Endothelial cell (in vitro differentiated cells): ENCODE measurements around a stretch of chr6.

DNA sequence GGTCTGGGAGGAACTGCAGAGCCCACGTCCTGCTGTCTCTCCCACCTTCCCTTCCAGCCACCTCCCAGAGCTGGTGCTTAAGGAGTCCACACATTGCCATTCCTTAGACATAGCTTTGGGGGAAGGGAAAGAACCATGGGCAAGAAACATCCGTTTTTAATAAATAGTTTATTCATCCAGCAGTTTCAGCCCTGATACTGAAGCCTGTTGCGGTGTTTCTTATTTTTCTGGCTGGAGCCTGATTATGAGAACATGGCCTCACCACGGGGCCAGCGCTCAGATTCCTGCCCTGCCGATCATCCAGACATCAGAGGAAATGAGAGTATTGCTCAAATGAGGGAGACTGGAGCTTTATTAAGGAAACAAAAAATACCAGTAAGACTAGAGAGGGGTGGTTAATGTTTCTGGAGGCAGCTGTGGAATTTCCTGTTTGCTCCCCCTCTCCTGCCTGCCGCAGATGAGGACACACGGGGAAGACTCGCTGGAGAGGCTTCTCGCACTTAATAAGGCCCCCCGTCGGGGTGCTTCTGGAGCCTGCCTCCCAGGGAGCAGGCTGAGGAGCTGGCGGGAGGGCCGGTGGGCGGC, 17.8 kb downstream of the LEMD2 start:
- PRO-cap: bidirectional peak, plus-strand start at position 449 of the sequence, minus-strand start at position 317 of the sequence; bidirectional peak, plus-strand start outside the sequence, minus-strand start at position 499 of the sequence

GRCh38 chr6:33886514-33887326, 82.9 kb upstream of the MLN start:
- PRO-cap: no peak

DNA sequence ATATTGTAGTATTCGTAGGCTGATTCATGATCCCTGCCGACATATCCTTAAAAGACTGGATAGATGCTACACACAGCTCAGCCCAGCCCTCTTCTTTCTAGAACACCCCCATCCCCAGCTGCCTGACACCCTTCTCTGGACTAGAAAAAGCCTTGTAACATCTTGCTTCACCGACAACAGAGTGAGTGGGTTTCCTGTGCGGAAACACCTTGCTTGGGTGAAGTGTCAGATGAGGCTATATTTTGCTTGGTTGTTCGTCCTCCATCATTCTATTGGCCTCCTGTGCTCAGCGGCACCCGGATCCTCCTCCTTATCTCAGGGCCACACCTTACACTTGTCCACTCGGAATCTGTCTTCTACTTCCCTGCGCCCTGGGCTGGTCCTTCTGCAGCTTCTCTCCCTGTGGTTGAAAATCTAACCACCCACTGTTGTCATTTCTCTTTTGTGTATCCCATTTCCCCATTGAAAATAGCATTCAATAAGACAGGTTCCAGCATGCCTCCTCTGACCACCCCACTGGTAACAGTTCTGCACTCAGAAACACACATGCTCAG, 101.3 kb upstream of the MLN start:
- PRO-cap: no peak

DNA sequence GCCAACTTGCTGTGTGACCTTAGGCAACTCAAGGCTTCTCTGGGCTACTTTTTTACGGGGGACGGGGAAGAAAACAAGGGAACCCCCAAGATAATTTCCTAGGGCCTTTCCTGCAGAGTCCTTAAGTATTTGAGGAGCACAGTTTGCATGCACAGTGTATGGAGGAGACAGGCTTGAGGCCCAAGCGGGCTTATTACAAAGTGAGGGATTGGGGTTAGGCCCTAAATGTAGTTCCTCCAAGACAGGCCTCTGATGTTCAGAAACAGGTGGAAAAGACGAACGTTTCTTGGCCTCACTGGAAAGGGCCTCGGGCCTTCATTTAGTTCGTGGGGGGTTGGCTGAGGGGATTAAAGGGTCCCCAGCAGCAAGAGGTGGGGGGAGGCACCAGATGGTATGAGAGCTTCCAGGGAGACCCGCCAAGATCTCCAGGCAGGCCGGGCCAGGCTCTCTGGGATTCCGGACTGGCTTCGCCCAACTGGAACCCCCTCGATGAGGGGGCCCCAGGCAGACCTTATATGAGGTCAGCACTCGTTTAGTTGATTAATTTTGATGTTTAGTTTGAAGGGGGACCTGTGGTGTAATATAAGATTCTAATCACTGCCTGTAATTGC, 1.9 kb downstream of the HMGA1 start:
- PRO-cap: no peak

GRCh38 chr6:34318964-34320017, 70.5 kb upstream of the SMIM29 start:
- PRO-cap: no peak

DNA sequence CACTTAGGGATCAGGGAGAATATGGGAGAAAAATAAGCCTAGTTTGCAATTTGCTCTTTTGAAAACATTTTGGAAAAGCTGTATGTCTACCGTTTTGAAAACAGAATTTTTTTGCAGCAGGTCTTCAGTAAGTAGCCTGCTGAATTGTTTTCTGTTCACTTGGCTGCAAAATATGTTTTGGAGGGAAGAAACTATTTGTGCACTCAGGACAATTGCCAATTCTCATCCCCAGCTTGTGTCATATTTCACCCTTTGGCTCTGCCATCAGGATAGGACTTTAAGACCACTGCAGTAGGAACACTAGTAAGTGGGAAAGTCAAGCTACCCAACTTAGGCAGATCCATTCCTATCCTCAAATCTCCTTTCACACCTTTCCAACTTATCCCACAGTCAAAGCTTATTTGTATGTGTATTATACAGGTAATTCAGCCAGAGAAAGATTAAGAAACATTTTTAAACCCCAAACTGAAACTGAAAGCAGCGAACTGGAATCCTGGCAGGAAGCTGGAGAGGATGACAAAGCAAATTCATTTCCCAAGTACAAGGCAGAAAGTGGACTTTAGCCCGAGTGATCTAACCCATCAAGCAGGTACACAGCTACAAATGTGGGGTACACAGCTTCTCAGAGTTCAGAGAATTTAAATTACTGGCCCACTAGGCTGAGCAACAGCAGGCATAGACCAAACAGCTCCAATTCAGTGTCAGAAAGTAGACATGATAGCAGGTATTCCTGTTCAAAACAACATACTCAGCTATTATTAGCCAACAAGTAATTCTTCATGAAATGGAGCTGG, 39.3 kb downstream of the ILRUN start:
- PRO-cap: bidirectional peak, plus-strand start at position 548 of the sequence, minus-strand start at position 470 of the sequence

GRCh38 chr6:34663647-34664236, 32.8 kb downstream of the ILRUN start:
- PRO-cap: no peak

GRCh38 chr6:34745335-34745777, 11.9 kb upstream of the SNRPC start:
- PRO-cap: no peak

DNA sequence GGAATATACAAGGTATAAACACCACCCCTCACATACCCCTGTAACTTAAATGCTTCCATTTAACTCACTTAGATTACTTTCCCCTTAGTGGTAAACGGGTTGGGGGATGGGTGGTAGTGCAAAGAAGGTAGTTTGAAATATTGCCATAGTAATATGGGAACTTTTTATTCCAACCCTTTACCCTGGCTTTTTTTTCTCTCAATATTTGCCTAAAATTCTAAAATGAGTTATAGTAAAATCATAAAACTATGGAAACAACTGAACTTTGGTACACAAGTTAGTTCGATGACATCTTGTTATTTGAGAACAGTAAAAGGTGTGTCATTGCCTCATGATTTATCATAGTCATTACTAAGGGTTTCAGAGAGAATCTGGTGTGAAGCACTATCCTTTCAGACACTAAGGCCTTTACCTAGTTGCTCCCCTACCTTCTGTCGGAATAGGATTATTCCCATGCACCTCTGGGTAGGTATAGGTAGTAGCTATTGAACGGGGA, 11.5 kb downstream of the TAF11 start:
- PRO-cap: no peak

GRCh38 chr6:34992003-34992485, 103.0 kb downstream of the ANKS1A start:
- PRO-cap: no peak

DNA sequence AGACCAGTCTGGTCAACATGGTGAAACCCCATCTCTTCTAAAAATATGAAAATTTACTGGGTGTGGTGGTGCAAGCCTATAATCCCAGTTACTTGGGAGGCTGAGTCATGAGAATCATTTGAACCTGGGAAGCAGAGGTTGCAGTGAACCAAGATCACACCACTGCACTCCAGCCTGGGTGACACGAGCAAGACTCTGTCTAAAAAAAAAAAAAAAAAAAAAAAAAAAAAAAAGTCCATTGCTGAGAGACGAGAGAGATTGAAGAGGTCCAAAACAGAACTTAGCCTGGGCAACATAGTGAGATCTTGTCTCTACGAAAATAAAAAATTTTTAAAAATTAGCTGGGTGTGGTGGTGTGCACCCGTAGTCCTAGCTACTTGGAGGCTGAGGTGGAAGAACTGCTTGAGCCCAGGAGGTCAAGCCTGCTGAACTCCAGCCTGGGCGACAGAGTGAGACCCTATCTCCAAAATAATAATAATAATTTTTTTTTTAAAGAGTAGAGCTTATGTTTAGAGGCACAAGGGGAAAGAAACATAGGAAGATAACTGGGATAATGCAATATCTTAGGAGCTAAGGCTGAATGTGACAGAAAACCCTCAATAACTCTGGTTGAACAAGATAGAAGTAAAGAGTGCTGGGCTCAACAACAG, 120.8 kb downstream of the ANKS1A start:
- PRO-cap: no peak

DNA sequence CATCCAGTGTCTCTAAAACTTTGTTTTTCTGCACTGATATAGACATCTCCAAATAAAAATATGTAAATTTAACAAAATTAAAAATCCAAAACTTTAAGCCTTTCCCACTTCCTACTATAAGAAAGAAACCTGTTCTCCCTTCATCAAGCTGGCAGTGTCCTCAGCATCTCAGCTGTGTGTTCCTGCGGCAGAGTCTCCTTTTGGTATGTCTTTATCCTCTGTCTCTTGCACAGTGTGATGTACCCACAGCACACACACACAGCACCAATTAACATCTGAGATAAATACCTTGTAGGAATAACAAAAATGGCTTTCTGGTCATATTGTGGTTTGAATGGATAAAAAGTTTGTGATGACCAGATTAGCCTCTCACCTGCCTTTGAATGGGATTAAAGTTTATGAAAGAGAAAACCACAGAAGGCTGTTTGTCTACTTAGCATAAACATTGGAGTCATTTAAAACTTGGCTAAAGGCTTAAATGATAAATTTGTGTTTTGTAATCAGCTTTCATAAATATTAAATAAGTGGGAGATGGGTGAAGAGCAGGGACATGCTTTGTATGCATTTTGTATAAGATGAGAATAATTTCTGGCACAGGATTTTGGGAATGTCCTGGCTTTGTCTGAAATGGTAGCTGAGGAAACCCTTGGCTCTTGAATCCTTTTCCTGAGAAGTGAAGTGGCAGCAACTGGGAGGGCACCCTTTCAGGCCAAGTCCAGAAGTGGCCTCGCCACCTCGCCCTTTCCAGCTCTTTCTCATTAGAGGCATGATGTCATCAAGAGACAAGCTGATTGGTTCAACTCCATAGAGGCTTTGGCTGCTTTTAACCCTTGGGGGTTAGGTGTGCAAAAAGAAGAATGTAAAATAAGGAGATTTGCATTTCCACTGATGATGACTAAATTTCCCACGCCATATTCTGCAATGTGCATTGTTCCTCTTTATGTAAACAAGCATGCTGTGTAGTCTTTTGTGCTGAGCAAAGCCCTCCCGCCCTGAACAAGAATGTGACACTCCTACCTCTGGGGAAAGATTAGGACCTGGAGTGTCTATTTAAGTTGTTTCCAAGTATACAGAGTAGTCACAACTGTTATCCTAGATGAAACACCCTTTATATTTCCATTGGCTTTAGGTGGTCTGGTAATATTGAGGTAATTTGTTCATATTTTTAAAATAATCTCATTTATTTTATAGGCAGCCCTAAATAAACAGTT, 116.7 kb downstream of the TCP11 start:
- PRO-cap: bidirectional peak, plus-strand start at position 976 of the sequence, minus-strand start at position 675 of the sequence

DNA sequence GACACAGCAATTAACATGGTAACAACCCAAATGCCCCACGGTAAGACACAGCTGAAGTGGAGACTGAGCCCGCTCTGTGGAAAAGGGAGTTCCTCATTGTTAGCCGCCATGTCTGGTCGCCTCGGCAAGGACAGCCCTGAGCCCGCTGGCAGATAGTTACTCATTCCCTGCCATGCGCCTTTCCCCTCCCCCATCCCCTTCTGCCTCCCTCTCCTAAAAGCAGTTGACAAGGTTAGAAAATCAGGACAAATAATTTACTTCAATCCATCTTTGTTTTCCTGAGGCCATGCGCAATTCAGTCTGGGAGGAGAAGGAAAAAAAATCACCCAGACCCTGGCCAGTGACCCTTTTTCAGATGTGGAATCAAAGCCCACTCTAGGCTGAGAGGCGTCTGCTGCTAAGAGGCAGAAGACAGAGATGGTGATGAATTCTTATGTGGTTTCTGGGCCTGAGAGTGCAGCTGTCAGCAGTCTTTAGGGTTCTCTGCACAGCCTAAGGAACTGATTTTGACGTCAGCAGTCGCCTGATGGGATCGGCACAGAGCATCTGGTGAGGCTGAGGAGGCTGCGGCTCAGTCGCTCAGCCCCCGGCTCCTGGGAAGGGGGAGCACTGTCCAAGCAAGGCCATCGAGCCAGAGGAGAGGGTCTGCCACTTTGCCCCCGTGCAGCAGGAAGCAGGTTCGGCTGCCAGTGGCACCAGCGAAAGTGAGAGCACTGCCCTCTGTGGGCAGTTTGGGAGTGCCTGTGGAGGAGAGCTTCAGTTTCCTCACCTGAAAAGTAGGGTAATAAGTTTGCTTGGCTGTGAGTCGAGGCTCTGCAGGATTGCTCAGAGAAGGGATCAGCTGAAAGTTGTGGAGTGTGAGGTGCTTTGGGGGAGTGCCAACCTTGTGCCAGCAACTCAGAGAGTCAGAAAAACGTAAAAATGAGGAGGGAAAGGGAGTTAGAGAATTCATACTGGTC, 92.6 kb downstream of the TCP11 start:
- PRO-cap: no peak

DNA sequence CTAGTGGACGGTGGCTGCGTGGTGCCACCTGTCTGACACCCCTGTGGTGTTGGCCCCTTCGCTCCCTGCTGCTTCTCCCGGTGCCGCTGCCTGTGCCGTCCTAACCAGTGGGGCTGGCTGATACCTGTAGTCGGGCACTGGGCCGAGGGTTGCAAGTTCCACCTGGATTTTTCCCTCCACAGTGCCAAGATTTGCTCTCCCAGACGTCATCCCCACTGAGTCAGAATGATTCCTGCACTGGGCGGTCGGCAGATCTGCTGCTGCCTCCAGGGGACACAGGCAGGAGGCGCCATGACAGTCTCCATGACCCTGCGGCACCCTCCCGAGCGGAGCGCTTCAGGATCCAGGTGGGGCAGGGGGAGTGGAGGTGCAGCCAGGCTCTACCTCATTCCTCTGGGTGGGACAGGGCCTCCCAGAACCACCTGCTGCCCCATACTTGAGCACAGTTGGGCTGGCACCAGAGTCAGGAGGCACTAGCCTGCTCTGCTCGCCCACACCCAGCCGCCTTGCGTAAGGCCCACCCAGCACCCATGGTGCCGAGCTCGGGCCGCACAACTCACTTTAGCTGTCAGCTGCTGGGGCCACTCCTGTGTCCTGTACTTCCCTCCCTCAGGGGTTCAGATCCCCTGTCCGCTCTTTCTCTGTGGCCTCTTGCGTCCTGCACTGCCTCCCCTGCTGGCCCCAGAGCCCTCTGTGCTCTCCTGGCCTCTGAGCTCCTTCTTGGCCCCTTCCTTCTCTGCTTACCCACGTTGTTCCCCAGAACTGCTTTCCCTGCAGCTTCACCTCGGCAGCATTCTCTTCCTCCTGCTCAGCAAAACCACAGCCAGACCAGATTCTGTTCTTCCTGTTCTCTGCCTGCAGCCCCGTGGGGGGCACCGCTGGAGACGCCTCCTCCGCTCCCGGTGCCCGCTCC, 60.1 kb downstream of the TCP11 start:
- PRO-cap: no peak

DNA sequence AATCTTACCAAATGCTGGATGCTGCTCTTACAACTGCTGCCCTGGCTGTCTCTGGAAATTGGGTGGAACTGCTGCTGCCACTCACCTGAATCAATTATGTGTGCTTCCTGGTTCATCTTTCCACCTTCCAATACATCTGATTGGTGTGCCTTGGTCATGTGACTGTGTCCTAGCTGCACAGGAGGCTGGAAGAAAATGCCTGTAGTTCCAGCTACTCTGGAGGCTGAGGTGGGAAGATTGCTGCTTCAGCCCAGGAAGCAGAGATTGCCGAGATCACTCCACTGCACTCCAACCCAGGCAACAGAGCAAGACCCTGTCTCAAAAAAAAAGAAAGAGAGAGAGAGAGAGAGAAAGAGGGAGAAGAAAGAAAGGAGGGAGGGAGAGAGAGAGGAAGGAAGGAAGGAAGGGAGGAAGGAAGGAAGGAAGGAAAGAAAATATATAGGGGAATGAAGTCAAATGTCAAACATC, 14.2 kb upstream of the PPARD start:
- PRO-cap: no peak

GRCh38 chr6:35342886-35343252, 511 bp downstream of the PPARD start:
- PRO-cap: no peak

DNA sequence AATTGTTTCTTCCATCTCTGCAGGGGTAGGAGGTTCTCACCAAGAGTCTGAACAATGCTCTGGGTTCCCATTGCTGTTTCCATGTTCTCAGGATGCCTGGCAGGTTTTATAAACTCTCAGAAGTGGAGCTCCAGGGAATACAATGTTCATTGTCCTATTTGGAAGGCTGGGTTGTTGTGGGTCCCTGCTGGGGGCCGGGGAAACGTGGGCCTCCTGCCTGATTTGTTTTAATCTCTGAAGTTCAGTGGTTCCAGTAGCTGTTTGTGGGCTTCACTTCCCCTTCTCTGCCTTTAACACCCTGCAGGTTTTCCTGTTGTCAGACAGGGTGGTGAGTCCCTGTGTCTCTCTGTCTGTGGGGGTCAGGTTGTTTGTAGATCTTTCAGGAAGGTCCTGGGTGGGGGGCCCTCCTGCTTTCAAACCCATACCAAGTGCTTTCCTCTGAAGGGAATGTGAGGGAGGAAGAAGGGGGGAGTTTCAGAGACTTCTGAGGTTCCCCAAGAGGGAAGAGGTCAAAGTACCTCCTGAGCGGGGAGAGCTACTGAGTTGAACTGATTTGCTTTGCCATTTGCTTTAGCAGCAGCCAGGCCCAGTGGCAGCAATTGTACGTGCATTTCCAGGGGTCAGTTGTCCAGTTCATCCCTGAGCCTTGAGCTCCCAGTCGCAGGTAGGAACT, 6.1 kb downstream of the PPARD start:
- PRO-cap: no peak

DNA sequence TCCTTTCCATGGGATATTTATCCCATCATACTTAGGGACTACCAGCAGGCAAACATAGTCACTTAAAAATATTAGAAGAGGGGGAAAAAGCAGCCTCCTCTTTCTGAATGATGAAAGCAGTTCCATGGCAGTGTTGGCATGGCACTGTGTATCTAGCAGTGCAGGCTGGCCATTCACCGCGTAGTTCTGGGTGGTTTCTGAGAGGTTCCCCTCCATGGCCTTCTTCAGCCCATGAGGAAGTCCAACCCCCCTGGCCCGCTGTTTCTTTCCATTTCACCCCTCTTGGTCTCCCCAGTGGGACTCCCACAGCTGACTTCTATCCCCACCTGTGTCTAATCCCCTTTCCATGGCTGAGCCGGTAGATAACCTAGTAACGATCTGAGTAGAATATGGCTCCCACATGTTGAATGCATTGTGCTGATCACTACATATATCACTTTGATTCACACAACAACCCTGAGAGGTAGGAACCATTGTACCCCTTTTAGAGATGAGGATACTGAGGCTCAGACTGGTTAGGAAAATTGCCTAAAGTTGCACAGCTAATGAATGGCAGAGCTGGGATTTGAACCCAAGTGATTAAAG, 17.1 kb downstream of the PPARD start:
- PRO-cap: no peak

DNA sequence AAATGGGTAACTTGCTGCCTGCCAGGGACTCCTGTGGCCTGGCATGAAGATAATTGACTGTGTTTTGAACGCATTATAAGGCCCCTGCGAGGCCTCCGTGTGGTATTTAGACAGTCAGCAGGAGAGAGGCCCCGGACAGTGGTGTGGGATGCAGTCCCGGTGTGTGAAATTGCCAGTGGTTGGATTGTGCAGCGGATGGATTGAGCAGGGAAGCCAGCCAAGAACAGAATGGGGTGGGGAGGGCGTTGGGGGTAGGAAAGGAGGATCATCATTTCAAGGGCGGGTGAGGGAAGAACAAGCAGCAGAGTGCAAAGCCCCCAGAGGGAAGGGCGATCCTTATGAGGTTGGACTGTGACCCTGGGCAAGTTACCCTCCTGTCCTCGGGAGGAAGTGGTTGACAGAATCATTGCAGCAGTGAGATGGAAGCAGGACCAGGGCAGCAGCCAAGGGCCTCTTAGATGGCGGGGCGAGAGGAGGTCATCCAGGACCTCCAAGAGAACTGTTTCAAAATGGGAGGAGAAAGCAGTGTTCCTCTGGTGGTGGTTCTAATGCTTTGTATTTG, 43.4 kb downstream of the PPARD start:
- PRO-cap: no peak

- PRO-cap: no peak
These were observed 41.3 kb upstream of the FANCE start for GRCh38 chr6:35410803-35411199.